Left colon (tissue), 1 donor: Measurements from ENCODE around the genes TMEM161A and ZNF506.

DNA sequence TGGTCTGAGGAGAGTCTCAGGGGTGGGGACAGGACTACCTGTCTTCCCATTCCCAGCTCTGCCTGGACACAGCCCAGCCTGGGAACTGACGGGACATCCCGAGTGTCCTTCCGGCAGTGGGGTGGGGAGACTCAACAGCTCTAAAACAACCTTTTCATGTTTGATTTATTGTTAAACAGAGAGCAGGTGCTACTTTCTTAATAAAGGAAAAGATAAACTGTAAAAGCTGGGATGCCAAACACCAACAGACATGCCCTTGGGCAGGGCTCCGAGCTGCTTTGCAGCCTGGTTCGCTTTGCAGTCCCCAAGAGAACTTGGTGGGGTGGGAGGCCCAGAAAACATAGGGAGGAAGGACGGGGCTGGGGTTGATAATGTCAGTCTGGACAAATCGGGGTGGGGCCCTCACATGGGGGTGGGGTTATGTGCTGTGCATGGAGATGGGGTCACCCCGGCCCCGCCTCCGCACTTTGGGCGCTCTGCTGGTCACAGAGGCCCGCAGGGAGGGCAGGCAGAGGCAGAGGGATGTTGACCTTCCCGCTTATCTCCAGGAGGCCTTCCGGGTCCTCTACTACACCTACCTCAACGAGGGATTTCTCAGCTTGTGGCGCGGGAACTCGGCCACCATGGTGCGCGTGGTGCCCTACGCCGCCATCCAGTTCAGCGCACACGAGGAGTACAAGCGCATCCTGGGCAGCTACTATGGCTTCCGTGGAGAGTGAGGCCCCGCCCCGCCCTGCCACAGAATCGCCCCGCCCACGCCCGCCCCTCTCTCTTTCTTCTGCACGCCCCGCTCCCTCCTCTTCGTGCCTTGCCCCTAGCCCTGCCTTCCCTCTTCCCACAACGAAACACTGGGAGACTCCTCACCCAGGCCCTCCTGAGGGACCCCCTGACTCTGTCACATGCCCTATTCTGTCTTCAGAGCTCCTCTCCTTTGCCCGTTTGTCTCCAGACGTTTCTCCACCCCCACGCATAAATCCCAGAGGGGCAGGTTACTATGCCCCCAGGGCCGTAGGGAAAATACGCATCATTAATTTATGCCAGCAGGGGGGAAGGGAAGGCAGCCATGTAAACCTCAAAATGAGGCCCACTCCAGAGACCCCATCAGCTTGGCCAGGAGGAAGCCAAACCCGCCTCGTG, 32.9 kb downstream of the TMEM161A start:
- PRO-cap = bidirectional peak, plus-strand start at position 840 of the sequence, minus-strand start at position 717 of the sequence

DNA sequence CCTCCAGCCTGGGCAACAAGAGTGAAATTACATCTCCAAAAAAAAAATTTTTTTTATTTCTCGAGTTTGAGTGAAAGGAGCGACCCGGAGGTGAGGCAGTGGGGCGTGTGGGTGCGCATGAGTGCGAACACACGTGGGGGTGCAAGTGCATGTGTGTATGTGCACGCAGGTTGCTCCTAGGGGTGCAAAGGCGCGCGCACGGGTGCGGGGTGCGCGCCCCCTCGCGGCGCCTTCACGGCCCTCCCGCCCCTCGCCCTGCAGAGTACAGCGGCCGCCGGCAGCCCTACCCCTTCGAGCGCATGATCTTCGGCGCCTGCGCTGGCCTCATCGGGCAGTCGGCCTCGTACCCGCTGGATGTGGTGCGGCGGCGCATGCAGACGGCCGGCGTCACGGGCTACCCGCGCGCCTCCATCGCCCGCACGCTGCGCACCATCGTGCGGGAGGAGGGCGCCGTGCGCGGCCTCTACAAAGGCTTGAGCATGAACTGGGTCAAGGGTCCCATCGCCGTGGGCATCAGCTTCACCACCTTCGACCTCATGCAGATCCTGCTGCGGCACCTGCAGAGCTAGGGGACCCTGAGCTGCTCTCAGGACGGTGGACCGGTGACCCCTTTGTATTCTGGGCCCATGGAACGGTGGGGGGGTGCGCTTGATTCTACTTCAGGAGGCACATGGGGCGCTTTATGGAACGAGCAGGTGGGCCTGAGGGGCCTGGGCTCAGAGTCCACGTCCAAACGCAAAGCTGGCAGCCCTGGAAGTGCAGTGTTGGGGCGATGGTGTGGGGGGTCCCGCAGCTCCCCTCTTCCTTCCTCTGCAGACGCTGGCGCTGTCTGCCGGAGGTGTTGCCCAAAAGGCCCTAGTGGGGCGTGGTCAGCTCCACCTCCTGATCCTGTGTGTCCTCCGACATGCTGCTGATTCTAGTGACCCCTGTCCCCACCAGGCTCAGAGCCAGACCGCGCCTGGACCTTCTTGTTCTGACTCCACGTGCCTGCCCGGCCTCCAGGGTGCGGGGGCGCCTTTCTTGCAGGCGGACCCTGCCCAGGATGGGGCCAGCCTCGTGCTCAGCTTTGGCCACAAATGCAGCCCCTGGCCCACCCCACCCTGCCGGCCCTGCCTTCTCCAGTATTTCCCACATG, 27.6 kb downstream of the TMEM161A start:
- PRO-cap = no peak

- PRO-cap = unidirectional peak, minus-strand start at chr19:19138428
These were observed at the start of gene TMEM161A for GRCh38 chr19:19138182-19138770. Gene TMEM161A, minus strand, starts transcription at chr19:19138478.

GRCh38 chr19:19271802-19272261, 1.3 kb downstream of the TM6SF2 start:
- PRO-cap = no peak

GRCh38 chr19:19360943-19361703, 40.5 kb downstream of the MAU2 start:
- PRO-cap = no peak

GRCh38 chr19:19375281-19375589, 30.2 kb upstream of the GATAD2A start:
- PRO-cap = no peak

- PRO-cap = no peak
These were observed 726 bp upstream of the GATAD2A start for GRCh38 chr19:19404720-19405177.

- PRO-cap = no peak
These were observed 51.0 kb downstream of the TSSK6 start for GRCh38 chr19:19464404-19464770.

- PRO-cap = no peak
These were observed 27.0 kb downstream of the TSSK6 start for GRCh38 chr19:19488031-19489016.

DNA sequence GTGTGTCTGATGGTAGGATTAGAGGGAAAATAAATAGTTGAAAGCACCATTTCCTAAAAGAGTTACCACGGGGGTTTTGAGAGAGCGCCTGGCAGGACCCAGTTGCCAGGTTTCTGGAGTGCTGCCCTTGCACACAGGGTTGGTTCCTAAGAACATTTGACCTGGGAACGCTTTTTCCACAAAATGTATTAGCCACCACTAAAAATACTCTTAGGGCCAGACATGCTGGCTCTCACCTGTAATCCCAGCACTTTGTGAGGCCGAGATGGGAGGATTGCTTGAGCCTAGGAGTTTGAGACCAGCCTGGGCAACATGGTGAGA, 11.7 kb downstream of the TSSK6 start:
- PRO-cap = no peak

DNA sequence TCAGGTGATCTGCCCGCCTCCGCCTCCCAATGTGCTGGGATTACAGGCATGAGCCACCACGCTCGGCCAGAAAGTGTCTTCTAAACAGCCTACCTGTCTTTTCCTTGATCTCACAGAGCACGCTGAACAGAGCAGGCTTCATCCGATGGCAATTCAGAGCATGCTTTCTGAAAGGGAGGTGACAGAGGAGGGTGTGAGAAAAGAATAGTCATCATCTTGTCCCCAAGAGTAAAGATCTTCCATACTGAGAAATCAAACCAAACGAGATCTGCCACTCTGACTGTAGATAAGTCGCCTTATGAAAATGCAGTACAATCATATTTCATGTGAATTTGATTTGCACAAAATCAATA, 19.3 kb downstream of the PBX4 start:
- PRO-cap = no peak

DNA sequence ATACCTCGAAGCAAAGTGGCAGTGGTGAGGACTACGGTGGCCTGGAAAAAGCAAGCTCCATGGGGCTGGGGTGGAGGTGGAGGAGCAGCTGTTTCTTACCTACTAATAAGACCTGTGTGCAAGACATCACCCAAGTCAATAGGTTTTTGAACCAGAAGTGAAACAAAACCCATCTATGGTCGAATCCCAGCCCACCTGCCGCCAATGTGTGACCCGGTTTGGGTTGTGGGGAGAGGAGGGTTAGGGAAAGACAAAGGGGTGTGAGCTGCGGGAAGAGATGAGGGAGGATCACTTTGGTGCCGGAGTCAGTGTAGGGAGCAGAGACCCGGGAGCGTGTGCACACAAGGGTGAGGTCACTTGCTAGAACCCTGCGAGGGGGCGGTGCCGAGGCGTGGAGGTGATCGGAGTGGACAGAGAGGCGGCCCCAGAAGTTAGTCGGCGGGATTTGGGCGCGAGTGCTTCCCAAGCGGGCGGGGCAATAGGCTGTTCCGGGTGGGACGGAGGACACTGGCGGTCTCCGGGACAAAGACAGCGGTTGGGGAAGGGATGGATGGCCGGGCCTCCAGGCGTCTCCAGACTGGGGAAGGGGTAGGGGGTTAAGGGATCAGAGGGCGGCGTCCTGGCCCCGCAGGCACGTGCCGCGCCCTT, 503 bp downstream of the LPAR2 start:
- PRO-cap = bidirectional peak, plus-strand start at position 441 of the sequence, minus-strand start at position 337 of the sequence

DNA sequence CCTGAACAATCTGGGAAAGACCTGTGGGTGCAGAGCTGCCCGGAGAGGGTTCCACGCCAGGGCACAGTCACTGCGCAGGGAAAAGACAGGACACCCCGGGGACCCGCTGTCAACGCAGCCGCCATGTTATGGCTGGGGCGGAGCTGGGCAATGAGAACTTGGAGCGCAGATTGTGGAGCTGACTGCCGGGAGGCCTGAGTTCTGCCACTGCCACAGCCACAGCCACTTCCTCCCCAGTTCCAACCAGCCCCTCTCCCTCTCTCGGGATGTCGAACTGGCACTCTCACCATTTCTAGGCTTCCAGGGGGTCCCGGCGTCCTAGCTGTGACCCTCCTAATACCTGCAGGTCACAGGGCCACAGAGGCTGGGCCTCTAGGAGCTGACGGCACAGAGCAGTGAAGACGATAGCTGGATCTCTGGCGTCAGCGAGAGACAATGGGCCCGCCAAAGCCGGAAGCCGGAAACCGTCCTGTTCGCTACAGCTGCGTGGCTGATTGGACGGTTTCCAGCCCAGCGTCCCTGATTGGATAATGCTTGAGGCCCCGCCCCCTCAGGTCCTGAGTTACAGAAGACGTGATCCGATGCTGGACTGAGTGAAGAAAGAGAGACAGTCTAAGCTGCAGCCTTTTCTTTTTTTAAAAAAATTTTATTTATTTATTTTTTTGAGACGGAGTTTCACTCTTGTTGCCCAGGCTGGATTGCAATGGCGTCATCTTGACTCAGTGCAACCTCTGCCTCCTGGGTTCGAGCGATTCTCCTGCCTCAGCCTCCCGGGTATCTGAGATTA, at the start of gene ZNF506:
ZNF506 (minus strand) TSS at position 437 of the 787 bp plus-strand sequence.
- PRO-cap = bidirectional peak, plus-strand start at position 197 of the sequence, minus-strand start at position 152 of the sequence; bidirectional peak, plus-strand start at position 592 of the sequence, minus-strand start at position 406 of the sequence

DNA sequence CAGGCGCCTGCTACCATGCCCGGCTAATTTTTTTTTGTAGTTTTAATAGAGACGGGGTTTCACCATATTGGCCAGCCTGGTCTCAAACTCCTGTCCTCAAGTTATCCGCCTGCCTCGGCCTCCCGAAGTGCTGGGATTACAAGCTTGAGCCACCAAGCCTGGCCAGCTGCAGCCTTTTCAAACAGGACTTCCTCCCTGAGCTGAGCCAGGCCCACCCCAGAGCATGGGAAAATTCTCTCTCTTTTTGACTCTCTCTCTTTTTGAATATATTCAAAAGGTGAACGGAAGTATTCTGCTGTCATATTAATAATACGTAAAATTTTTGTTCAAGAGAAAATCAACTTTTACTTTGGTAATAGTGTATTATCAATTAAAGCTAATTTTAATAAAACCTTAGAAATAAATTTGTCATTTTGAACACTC, 562 bp upstream of the ZNF506 start:
- PRO-cap = no peak

DNA sequence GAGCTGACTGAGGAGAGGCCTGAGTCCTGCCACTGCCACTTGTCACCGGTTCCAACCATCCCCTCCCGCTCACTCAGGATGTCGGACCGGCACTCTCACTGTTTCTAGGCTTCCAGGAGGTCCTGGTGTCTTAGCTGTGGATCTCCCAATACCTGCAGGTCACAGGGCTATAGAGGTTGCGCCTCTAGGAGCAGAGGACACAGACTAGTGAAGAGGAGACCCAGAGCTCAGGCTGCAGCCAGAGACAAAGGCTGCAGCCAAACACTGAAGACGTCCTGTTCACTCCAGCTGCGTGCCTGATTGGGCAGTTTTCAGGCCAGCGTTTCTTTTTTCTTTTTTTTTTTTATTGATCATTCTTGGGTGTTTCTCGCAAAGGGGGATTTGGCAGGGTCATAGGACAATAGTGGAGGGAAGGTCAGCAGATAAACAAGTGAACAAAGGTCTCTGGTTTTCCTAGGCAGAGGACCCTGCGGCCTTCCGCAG, 15.3 kb upstream of the ZNF486 start:
- PRO-cap = no peak

- PRO-cap = no peak
These were observed 668 bp downstream of the ZNF486 start for GRCh38 chr19:20167645-20168118.

DNA sequence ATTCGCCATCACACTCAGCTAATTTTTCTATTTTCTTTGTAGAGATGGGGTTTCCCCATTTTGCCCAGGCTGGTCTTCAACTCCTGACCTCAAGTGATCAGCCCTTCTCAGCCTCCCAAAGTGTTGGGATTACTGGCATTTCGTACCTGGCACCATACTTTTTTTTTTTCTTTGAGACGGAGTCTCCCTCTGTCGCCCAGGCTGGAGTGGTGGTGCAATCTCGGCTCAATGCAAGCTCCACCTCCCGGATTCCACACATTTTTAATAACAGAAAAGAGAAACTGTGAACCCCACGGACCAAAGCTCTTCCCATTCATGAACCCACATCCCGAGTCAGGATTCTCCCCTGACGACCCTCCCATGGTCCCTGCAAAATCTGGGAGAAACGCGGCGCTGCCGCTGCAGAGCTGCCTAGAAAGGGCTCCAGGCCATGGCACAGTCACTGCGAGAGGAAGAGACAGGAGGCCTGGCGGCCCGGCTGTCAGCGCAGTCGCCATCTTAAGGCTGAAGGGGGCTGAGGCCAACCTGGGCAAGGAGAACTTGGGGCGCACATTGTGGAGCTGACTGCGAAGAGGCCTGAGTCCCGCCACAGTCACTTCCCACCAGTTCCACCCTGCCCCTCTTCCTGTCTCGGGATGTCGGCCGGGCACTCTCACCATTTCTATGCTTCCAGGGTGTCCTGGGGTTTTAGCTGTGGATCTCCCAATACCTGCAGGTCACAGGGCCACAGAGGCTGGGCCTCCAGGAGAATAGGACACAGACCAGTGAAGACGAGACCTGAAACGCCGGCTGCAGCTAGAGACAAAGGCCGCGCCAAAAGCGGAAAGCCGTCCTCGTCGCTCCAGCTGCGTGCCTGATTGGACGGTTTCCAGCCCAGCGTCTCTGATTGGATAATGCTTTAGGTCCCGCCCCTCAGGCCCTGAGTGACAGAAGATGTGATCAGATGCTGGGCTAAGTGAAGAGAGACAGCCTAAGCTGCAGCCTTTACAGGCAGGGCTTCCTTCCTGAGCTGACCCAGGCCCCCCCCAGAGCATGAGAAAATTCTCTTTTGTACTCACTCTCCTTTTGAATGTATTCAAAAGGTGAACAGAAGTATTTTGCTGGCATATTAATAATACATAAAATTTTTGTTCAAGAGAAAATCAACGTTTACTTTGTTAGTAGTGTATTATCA, 71.0 kb downstream of the ZNF486 start:
- PRO-cap = unidirectional peak, minus-strand start at position 809 of the sequence

DNA sequence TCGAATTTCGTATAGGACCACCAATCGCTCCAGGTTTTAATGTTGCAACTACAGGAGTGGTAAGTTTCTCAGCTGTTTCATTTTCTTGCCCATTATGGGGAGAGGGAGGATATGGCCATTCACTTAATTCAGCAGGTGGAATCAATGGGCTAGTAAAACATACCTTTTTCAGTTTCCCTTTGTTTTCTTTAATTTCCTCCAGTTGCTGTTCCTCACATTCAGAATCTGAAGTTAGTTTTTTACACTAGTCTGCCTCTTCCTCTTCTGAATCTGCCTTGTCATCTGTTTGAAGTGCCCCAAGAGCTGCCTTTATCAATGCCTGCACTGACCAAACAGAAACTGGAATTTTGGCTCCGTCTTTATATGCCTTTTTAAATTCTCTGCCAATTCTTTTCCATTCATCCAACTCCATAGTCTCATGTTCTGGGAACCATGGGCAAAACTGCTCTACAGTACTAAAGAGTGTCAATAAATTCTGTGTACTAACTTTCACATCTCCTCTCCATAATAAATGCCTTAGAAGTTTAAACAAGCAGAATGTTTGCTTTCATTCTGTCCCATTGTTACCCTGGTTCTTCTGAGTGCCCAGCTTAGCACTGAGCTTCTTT, 154.1 kb downstream of the ZNF486 start:
- PRO-cap = no peak

- PRO-cap = no peak
These were observed 46.6 kb upstream of the ZNF737 start for GRCh38 chr19:20612190-20612624.

DNA sequence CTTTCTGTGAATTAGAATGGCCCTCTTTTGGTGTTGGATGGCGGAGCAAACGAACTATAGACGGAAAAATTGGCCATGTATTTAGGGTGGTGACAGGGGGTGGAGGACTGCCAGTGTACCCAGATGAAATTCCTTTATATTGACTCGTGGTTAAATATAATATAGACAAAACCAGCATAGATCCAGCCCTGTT, 46.9 kb upstream of the ZNF737 start:
- PRO-cap = no peak